Occipital lobe (tissue), 2 donors: ENCODE results near the genes SLC16A13, SLC2A4 and SLC35G6.

- RAMPAGE, long total RNA, result no peak
Observed at GRCh38 chr17:7035682-7036742, at the start of gene SLC16A13. Gene SLC16A13, plus strand, starts transcription at chr17:7036015.

GRCh38 chr17:7120585-7121069 lies 6.0 kb upstream of the ASGR2 start:
- RAMPAGE, long total RNA, result no peak

GRCh38 chr17:7138796-7139455 lies 24.3 kb upstream of the ASGR2 start:
- RAMPAGE, long total RNA, result no peak

DNA sequence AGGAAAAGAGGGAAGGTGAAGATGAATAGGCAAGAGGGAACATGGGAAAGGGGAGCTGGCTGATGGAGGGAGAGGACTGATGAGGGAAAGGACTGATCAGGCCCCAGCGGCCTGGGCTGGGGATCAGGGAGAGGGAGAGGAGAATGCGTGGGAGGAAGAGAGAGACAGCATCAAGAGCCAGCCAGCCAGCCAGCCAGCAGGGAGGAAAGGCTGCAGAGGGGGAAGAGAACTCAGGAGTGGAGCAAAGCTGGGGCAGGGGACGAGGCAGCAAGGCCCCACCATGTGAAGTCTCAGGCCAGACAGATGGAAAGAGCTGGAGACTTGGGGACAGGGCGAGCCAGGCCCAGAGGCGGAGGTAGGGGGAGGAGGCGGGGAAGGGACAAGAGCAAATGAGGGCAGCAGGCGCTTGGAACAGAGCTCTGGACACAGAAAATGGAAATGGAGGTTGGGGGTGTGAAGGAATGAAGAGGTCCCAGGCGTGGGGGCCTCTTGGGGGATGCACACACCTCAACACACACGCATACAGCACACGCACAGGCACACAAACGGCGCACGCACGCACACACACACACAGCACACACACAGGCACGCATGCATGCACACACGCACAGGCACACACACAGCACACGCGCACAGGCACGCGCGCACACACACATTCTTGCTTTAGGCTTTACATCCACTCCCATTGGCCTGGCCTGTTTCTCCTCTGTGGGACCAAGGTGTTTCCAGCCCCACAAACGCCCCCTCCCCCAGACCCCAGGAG lies 10.1 kb downstream of the DLG4 start:
- RAMPAGE, long total RNA, result no peak

DNA sequence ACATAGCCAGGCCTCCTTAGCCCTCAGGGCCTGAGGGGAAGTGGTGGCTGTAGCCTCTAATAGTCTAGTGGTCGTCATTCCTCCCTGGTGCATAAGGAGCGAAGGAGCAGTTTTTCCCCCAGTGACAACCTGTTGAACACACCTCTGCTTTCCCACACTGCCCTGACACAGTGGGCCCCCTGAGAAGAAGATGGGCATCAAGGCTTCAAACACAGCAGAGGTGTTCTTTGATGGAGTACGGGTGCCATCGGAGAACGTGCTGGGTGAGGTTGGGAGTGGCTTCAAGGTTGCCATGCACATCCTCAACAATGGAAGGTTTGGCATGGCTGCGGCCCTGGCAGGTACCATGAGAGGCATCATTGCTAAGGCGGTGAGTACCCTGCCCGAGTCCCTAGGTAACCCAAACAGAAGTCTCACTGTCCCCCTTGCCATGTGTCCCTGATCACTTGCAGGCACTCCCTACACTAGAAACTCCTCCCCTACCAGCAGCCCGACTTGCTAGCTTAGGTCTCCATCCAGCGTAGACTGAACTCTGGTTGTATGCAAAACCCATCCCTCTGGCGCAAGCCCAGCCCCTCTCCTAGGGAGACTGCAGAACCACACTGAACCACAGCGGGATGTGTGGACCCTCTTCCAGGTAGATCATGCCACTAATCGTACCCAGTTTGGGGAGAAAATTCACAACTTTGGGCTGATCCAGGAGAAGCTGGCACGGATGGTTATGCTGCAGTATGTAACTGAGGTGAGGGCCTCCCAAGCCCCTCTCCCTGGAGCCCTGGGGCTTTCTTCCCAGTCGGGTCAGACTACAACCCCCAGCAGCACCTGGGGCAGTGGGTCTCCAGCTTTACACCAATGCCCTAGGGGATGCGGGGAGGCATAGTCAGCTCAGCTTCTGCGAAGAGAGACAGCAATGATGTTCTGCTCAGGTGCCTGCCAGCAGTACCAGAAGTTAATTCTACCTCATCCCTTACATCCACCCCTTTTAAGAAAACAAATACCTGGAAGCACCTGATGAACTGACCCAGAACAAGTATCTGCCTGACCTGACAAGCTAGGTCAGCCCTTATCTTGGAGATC lies 3.1 kb downstream of the ACADVL start:
- RAMPAGE, long total RNA, result no peak

DNA sequence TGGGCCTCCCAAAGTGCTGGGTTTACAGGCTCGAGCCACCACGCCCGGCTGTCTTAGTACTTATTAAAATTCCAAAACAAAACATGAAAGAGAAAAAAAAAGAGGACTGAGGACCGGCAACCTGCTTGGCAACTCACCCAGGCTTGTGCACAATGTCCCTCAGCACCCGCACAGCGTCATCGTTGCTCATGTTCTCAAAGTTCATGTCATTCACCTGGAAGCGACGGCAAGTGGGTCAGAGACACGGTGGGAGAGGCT lies 5.6 kb downstream of the DVL2 start:
- RAMPAGE, long total RNA, result no peak

- RAMPAGE, long total RNA, result no peak
Observed at GRCh38 chr17:7236128-7236828, 2.0 kb upstream of the DVL2 start.

DNA sequence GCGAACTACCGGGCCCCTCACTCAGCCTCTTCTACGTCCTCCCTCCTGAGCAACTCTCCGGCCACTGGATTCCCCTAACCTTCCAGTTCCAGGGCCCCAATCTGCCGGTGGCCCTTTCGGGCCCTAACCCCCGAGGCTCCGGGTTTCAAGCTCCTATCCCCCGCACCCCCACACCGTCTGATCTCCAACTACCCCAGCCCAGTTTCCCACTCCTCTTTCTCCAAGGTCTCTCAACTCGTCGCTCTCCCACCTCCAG lies 464 bp downstream of the PHF23 start:
- RAMPAGE, long total RNA, result no peak

DNA sequence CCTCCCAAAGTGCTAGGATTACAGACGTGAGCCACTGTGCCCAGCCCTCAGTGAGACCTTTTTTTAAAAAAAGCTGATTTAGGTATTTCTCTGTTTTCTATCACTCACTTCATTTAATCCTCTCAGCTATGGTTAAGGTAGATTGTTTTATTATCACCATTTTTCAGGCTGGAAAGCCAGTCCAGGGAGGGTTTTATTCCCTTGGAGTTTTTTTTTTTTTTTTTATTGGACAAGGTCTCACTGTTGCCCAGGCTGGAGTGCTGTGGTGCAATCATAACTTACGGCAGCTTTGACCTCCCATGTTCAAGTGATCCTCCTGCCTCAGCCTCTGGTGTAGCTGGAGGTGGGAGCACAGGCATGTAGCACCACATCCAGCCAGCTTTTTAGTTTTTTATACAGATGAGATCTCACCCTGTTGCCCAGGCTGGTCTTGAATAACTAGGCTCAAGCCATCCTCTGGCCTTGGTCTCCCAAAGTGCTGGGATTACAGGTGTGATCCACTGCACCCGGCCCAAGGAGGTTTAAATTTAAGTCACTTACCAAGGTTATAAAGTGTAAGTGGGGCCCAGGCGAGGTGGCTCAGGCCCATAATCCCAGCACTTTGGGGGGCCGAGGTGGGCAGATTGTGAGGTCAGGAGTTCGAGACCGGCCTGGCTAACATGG lies 4.9 kb downstream of the CLDN7 start:
- RAMPAGE, long total RNA, result no peak

DNA sequence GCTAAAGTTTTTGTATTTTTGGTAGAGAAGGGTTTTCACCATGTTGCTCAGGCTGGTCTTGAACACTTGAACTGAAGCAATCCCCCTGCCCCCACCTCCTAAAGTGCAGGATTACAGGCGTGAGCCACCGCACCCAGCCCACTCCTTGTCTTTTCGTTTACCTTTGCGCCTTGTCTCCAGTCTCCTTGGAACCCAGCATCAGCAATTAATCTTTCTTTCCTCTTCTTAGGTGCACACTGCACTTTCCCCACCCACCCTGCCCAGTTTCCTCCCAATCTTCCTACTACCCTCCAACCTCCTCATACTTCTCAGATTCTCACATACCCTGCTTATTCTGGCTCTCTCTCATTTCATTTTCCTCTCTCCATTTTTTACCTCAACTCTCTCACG lies 1.5 kb upstream of the CLDN7 start:
- RAMPAGE, long total RNA, result no peak

DNA sequence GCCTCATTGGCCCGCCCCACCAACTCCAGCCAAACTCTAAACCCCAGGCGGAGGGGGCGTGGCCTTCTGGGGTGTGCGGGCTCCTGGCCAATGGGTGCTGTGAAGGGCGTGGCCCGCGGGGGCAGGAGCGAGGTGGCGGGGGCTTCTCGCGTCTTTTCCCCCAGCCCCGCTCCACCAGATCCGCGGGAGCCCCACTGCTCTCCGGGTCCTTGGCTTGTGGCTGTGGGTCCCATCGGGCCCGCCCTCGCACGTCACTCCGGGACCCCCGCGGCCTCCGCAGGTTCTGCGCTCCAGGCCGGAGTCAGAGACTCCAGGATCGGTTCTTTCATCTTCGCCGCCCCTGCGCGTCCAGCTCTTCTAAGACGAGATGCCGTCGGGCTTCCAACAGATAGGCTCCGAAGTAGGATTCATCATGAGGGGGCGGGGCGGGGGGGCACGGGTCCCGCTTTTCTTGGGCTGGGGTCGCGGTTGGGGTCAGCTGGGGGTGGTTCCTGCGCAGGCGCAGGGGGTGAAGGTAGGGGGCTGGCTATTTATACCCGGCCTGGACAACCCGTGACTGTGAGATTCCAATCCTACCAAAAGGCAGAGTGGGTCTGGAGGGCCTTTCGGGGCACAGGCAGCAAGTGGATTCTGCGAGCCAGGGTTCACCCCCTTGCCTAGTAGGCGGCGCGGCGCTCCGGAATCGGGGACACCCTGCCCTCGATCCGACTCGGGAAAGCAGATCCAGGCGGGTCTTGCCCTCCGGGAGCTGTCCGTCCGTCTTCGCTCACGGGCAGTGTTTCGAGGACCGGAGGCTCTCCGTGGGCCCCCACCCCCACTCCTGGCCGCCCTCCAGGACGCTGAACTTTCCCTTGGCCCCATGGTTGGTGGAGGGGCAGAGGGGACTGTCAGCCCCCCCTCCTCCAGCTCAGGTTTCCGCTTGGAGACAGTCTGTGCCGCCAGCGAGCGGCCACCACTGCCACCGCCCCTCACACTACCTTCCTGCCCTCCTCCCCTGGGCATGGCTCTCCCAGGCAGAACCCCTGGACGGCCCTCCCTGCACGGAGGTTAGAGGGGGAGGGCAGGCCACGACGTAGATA lies at the start of gene SLC2A4:
TSS of gene SLC2A4 (plus strand) at position 151 of the 1,079 bp plus-strand sequence.
- RAMPAGE, long total RNA, result no peak

GRCh38 chr17:7288147-7288896 lies 6.1 kb downstream of the YBX2 start:
- RAMPAGE, long total RNA, result no peak

DNA sequence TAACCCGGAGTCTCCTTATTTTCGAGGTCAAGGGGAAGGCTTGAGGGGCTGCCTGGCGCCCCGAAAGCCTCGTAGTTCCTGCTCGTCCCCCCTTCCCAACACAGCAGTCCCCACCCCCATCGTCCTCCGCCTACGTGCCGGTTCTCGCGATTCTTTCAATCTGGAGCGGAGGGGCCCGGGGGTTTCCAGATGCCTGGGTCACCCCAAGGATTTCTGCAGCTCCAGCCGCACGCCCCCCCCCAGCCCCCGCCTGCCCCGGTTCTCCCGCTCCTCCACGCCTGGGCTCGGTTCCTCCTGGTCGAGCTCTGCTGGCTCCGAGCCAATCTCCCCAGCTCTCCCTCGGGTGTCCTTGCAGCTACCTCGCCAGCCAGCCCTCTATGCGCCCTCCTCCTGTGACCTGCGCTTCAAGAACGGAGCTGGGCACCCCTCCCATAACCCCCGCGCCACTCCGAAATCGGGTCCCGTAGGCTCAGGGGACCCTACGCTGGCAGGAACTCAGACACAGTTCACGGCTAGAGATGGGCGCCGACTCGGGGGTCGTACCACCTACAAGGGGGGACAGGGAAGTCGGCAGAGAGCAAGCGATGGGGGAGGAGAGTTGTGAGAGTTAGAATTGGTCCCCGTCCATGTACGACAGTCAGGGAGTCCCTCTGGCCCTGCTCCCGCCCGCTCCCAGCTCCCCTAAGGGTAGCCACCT lies 825 bp downstream of the FGF11 start:
- RAMPAGE, long total RNA, result no peak

GRCh38 chr17:7440686-7441372 lies 1.5 kb downstream of the FGF11 start:
- RAMPAGE, long total RNA, result no peak

- RAMPAGE, long total RNA, result no peak
Observed at GRCh38 chr17:7458818-7459473, 14.1 kb downstream of the CHRNB1 start.

DNA sequence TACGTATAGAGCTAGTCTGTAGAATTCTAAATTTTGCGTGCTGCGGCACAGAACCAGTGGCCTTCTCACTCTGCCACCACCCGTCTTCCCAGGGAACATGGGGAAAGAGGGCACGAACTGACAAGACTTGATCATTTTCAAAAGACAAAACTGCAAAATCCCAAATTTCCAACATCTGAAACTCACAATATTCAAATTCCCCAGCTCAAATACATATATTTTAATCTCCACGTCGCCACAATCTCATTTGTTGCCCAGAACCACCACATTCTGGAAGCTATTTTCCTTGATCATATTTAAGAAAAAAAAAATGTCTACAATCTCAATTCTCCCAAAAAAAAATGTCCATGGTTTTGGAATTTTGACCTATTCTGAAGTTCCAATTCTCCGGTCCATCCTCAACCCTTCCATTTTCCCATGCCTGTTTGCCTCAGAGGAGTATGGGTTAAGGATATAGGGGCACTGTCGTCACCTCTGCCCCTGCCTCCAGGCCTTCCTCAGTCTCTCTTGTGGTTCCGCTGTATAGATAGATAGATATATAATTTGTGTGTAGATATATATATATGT lies 14.7 kb downstream of the CHRNB1 start:
- RAMPAGE, long total RNA, result no peak

- RAMPAGE, long total RNA, result no peak
Observed at GRCh38 chr17:7476114-7477035, 3.1 kb downstream of the ZBTB4 start.

- RAMPAGE, long total RNA, result no peak
Observed at GRCh38 chr17:7481277-7481997, at the start of gene SLC35G6. Gene SLC35G6, plus strand, starts transcription at chr17:7481446.

- RAMPAGE, long total RNA, result no peak
Observed at GRCh38 chr17:7490873-7491318, 9.7 kb downstream of the SLC35G6 start.

- RAMPAGE, long total RNA, result no peak
Observed at GRCh38 chr17:7502407-7503570, 21.5 kb downstream of the SLC35G6 start.